Measurements from ENCODE around the genes ZNF684 and CITED4.

DNA sequence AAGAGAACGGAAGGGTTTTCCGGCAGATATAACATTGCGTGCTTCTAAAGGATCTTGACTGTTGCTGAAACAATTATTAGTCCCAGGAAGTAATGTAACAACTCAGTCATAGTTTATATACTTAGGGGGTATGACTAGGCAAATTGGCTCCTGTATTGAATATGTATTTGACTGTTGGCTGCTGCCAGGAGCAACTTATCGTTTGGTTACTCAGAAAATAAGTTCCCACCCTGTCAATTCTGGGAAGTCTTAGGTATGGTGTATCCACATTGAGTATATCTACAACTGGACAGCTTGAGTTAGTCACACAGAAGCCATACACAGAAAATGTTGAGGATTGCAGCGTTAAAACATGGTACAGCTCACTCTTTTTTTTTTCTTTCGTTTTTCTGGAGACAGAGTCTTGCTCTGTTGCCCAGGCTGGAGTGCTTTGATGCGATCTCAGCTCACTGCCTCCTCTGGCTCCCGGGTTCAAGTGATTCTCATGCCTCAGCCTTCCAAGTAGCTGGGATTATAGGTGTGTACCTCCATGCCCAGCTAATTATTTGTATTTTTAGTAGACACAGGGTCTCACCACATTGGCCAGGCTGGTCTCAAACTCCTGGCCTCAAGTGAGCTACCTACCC, 10.1 kb downstream of the SMAP2 start:
- PRO-cap, result no peak

DNA sequence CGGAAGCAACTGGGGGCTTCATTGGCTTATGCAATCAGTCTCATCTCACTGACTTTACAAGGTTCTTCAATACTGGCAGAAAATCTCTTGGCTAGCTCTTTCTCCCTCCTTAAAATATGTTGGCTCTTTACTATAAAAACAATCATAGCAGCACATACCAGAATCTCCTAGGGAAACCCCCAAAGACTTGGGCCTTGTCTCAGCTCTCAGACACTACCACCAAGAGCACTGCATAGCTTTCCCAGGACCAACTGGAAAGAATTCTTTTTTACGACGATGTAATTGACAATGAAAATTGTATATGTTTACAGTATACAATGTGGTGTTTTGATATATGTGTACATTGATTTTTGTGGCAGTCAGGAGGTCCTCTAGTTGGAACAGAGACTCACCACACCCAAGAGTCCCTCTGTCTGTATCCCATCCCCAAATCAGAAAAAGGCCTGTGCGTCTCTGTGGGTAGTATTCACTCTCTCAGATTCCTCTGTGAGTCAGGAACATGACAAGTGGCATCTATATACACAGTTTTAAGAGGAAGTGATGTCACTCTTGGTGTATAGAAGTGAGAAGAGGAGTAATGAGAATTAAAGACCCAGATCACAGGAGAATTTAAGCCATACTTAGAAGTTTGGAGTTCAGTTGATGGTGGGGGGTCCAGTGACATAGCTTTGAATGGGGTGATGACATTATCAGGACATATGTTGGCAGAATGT, 21.1 kb downstream of the SMAP2 start:
- PRO-cap, result unidirectional peak, minus-strand start at position 488 of the sequence

DNA sequence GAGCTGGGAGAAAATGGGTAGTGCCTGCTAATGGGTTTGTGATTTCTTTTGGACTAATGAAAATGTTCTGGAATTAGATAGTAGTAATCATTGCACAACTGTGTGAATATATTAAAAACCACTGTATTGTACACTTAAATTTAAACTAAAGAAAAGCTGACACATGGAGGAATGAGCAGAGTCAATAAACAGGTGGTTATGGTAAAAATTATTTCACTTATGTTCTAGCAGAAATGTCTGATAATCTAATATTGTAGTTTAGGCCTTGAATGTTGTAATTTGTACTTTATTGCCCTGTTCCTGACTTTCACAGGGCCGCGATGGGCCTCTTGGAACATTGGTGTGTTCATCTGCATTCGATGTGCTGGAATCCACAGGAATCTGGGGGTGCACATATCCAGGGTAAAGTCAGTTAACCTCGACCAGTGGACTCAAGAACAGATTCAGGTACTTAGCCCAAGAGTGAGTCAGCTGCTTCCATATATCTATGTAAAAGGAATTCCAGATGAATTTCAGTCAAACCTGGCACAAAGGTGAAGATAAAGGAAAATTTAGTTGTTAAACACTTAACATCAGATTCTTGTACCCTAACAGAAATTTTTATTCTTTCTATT, 33.0 kb downstream of the SMAP2 start:
- PRO-cap, result no peak

DNA sequence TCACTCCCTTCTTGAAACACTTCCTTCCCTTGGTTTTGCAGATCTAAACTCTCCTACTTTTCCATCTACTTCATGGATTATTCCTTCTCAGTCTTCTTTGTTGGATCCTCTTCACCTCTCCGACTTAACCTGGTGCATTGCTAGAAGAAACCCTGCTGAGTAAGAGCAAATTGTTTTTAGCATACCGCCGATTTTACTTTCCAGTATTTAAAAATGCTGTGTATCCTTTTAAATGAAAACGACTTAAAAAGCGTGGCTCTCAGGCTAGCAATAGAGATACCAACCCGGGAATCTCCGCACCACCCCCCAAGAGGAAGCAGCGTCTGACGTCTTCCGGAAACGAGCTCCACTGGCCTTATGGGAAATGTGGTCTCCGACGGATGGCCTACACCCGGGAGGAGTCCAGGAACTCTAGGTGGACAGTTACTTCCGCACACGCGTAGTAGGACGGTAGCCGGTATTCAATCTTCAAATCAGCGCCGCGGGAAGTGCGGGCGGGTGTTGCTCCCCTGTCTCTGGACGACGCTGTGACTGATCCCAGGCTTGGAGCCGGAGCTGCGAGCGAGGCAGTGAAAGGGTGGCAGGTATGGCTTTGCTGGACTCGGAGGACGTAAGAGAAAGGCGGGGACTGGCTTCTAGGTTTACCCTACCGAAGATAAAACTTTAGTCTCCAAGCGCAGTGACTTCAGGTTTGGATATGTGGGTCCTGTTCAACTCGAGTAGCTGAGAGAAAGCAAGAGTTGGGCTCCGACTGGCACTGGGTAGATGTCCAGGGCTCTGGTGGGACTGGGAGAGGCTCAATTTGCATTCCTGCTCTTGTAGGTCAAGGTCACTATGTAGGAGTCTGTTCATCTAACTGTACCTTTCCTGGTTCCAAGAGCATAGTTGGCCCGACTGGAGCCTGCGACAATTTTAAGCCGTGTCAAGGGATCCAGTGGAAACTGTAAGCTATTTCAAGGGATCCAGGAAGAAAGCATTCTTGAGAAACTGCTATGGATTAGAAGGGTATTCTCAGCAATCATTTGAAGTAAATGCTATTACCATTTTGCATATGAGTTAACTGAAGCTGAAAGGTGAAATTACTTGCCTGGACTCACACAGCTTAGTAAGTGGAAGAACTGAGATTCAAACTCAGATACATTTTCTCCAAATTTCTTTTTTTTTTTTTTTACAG, at the start of gene ZNF684:
ZNF684 (plus strand) TSS at position 434 of the 1,174 bp plus-strand sequence.
- PRO-cap, result bidirectional peak, plus-strand start at position 471 of the sequence, minus-strand start at position 321 of the sequence

- PRO-cap, result no peak
Measured at GRCh38 chr1:40651117-40651851, 14.2 kb downstream of the RIMS3 start.

DNA sequence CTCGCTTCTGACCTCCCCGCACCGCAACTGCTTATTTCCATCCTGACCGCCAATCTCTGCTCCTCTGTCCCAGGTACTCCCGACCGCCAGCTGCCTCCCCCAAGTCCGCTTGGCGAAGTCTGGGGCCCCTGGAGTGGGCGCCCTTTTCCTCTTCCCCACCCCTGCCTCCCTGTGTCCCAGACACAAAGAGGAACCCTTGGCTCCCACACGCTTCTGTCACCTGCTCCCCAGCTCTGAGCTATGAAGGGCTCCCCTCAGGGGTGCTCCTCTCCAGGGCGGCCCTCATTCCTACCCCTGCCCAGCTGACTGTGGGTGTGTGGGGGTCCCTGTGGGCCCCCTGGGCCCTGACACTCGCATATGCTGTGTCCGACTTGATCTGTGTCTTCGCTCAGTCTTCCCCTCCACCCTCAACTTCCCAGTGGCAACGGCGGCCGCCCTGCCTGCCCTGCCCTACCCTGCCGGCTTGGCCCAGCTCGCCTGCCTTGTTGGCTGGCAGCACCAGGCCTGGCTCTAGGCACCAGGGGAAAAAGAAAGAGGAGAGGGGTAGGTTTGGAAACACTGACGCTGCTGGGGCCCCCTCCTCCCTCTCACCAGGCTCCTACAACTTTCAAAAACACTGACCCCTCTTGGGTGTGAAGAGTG, 1.1 kb downstream of the KCNQ4 start:
- PRO-cap, result no peak

GRCh38 chr1:40807956-40808447, 24.4 kb downstream of the KCNQ4 start:
- PRO-cap, result no peak

GRCh38 chr1:40824793-40825501, 37.2 kb downstream of the CITED4 start:
- PRO-cap, result no peak

DNA sequence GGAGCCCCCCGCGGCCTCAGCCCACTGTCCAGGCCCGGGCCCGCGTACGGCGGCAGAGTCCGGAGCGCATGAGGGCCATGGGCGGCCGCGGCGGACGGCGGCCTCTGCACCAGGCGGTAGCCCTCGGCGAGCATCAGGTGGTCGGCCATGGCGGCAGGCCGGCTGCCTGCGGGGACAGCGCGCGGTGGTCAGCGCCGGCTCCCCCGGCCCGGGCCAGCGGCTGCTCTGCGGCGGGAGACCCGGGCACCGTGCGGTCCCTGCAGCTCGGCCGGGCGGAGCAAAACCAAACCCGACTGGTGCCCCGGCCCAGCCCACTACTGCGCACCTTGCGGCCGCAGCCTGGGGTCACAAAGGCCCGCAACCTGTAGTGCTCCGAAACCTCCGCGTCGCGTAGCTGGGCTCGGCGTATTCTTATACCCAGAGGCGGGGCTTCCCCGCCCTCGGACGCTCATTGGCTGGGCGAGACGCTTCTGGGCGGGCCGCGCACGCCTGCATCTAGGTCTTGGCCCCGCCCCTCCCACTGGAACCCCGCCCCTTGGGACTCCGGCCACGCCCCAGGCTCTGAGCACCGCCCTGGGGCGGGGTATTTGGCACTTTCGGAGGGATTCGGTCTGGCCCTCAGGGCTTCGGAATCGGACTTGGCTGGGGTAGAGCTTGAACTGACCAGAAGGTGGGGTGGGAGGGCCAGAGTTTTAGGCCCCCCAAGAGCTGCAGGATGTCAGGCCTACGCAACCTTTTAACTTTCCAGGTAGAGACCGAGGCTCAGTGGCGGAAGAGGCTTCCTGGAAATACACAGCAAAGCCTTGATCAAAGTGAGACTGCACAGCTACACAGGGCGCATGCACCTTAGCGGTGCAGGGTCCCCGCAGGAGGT, at the start of gene CITED4:
CITED4 (minus strand) TSS at position 385 of the 874 bp plus-strand sequence.
- PRO-cap, result unidirectional peak, minus-strand start at position 385 of the sequence

GRCh38 chr1:40919410-40920072, 57.4 kb upstream of the CITED4 start:
- PRO-cap, result no peak

GRCh38 chr1:41003381-41004258, 17.9 kb downstream of the SLFNL1 start:
- PRO-cap, result no peak

- PRO-cap, result no peak
Measured at GRCh38 chr1:41170542-41171587, 71.2 kb downstream of the SCMH1 start.

DNA sequence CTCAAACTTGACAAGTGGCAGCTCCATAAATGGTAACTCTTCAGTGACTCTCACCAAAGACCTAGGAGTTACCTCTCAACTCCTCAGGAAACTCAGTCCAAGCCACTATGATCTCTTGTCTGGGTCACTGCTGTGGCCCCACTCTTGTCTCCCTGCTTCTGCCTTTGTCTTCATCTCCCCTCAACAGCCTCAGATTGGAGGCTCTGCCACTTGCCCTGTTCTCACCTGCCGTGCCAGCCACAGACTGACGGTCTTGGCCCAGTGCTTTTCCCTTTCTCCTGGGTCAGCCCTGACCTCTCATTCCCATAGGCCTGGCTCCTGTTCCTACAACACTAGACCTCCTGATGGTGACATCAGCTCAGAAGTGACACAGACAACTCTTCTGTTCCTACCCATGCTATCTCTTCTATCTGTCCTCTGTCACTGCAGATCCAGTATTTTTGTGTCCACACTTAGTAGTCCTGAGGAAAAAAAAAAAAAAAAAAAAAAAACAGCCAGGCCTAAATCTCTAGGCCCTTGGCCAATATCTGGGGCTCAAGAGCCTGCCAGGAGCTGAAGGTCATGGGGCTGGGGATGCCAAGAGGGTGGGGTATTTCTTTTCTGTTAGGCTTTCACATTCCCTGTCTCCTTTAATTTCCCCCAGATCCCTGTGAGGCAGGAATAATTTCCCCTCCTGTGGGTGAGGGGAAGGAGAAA, 77.0 kb upstream of the SCMH1 start:
- PRO-cap, result no peak

DNA sequence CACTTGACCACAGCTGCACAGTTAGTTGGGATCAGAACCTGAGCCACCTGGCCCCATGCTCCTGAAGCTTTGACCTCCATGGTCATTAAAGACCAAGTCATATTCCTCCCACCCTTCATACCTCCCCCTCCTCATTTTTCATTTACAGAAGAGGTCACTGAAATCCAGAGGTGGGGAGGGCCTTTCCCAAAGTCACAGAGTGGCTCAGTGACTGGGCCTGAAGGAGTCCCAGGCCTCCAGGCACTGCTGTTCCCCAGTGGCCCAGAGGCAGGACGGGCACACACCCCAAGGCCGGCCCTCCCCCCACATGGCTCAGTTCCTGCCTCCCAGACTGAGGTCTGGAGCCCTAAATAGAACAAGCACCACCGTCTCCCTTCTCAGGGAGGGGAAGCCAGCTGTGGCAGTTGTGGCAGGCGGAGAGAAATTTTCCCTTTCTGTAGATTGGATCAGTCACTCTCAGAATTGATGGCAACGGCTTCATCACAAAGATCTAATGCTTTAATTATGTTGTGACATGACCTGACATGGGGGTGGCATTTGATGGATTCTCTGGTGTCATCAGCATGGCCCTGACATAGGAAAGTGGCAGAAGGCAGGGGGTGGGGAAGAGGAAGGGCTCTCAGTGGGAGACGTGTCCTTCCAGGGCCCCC, 77.7 kb upstream of the SCMH1 start:
- PRO-cap, result no peak

- PRO-cap, result no peak
Measured at GRCh38 chr1:41387638-41388148, 96.8 kb downstream of the EDN2 start.

- PRO-cap, result no peak
Measured at GRCh38 chr1:41482127-41483011, 2.1 kb downstream of the EDN2 start.

DNA sequence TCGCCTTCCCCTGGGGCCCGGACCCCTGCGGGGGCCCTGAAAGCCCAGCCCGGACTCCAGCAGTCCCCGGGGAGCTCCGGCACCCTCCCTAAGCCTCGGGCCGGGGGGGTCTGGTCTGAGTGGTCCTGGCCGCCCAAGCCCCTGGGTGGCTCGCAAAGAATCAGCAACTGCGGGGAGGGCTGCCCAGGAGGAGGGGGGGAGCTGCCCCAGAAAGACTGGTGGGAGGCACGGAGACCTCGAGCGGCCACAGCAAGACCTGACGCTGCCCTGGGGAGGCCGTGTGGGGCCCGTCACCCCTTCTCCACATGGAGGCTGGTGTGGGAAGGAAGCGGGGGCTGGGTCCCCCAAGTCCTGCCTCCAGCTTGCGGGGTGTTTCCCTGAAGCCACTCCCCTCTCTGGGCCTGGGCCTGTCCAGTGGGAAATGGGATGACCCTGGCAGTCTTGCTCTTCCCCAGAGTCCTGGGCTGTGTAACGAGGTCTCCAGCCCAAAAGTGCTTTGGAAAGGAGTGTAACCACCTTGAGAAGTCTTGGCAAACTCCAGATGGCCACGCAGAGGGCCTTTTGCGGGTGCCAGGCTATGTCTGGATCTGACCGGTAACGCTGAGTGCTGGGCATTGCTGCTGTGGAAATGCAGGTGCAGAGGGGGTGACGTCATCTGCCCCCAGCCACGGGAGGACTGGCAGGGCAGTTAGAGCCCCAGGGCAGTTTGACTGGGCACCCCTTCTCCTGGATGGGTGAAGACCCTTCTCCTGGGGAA, 12.2 kb upstream of the EDN2 start:
- PRO-cap, result no peak

DNA sequence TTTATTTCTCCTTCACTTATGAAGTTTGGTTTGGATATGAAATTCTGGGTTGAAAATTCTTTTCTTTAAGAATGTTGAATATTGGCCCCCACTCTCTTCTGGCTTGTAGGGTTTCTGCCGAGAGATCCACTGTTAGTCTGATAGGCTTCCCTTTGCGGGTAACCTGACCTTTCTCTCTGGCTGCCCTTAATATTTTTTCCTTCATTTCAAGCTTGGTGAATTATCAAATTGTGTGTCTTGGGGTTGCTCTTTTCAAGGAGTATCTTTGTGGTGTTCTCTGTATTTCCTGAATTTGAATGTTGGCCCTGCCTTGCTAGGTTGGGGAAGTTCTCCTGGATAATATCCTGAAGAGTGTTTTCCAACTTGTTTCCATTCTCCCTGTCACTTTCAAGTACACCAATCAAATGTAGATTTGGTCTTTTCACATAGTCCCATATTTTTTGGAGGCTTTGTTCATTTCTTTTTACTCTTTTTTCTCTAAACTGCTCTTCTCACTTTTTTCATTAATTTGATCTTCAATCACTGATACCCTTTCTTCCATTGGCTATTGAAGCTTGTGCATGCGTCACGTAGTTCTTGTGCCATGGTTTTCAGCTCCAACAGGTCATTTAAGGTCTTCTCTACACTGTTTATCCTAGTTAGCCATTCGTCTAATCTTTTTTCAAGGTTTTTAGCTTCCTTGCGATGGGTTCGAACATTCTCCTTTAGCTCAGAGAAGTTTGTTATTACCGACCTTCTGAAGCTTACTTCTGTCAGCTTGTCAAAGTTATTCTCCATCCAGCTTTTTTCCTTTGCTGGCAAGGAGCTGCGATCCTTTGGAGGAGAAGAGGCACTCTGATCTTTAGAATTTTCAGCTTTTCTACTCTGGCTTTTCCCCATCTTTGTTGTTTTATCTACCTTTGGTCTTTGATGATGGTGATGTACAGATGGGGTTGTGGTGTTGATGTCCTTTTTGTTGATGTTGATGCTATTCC, 69.5 kb upstream of the EDN2 start:
- PRO-cap, result no peak

DNA sequence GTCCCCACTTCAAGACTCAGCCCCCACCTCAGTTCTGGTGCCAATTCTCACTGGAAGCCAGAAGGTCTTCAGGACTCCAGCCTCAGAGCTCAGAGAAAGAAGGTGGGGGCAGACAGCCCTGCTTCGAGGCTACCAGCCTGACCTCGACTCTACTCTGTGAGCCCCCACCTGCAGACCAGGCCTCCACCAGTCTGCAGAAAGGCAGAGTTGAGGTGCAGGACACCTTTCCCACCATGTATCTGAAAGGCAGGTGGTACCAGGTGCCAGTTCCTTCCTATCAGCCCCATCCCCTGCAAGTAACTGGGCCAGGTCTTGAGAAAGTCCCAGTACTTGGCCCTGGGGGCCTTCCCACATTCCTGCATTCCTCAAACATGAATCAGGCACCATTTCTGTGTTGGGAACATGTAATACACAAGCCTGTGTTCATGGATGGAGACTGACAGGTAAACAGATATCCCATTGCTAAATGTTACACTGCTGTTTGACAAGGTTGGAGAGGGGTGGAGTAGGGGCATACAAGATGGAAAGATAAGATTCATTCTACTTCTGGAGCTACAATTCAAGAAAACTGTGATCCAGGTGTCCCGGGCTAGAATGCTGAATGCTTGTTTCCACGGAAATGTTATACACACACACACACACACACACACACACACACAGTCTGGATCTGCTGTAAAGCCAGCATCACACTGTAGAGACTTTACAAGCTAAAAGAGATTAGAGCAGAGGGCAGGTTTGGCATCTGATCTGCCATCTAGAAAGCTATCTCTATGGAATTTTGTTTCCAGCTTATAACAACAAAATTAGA, 180.8 kb upstream of the EDN2 start:
- PRO-cap, result no peak

GRCh38 chr1:41673317-41673820, 188.9 kb upstream of the EDN2 start:
- PRO-cap, result no peak